Jurkat, Clone E6-1 (cell line): Measurements from ENCODE around the genes CA5B, S100G, REPS2, SCML1 and PPEF1.

DNA sequence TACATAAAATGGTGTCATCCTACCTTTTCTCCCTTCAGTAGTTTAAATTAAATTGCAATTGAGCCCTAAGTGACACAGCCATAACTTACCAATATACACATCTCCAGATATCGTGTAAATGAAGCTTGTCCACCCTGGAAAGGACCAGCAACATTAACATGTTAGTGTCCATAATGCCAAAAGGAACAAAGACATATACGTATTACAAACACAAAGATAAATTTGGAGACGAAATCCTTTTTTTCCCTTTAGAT lies 23.1 kb upstream of the VEGFD start:
- RRBS, result no CpG with 5 or more reads among the region's 3 CpGs

DNA sequence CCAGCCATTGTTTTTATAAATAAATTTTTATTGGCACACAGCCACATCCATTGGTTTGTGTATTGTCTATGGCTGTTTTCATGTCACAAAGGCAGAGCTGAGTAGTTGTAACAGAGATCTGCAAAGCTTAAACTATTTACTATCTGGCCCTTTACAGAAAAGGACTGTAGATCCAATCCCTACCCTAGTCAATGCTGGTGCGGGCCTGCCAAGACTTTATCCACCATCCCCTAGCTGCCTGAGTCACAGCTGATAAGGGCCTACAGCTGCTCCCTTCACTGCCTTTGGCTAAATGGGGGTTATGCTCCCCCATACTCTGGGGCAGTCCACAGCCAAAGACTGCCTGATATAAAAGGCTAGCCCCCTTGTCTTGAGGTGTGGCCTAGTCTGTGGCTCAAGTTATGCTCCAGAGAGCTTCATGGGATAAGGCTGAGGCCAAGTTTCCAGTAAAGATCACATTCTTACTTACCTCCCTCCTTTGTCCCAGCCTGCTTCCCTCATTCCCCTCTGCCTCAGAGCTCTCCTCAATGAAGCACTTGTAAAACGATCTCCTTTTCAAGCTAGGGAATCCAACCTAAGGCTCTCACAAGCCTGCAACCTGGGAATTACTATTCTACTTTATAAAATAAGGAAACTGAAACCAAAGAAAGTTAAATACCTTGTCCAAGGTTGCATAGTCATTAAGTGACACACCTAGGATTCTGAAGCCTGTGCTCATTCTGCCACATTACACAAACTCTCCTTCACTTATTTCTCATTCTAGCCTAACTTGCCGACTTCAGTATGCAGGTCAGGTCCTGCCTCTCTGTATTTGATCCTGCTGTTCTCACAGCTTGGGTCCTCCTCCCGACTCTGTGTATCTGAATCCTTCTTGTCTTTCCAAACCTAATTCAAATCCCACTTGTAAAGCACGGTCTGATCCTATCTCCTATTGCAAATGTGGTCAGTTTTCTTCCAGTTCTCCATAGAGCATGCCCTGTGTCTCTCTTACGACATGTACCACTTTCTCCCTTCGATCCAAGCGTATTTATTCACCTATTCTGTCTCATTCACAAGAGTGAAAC lies 20.6 kb downstream of the ACE2 start:
- RRBS, result no CpG with 5 or more reads among the region's 8 CpGs

DNA sequence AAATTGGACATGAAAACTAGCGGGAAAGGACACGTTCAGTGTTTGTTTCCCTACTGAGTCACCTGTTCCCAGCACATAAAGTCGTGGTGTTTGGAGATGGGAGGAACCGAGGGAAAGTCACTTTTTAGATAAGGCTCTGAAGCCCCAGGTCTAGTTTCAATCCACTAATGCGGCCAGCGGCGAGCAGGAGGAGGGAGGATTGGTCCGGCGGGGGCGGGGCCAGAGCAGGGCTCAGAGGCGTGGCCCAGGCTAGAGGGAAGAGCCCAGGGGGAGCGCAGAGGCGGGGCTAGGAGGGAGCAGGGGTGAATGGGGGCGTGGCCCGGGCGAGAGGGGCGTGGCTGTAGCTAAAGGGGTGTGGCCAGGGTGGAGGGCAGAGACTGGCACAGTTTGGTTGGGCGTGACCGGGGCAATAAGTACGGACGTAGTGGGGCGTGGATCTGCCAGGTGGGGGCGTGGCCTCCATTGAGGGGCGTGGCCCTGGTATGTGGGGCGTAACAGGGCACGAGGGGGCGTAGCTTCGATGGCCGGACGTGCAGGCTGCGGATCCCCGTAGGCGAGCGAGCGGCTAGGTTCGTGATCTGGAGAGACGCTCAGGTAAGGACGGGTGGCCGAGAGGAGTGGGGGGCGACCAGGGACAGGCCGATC lies at the start of gene CA5B:
TSS of gene CA5B (plus strand) at position 512 of the 645 bp plus-strand sequence.
- RRBS, result 76% methylated on average over 5 of the region's 41 CpGs

- RRBS, result no CpG with 5 or more reads among the region's 10 CpGs
Observed at GRCh38 chrX:15803412-15804074, 13.3 kb downstream of the ZRSR2 start.

- RRBS, result no CpG with 5 or more reads among the region's 15 CpGs
Observed at GRCh38 chrX:15853478-15854080, 1.0 kb downstream of the AP1S2 start.

GRCh38 chrX:15854971-15855768 lies 557 bp upstream of the AP1S2 start:
- RRBS, result 1% methylated on average over 22 of the region's 61 CpGs

DNA sequence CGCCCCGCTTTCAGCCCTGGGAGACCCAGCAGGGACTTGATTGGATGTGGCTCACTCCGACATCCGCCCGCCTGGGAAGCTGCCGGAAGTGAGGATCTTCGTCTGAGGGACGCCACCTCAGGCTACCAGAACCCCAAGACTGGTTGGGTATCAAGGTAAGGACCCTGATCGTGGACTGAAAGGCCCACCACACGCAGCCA lies 248 bp downstream of the MAGEB17 start:
- RRBS, result no CpG with 5 or more reads among the region's 10 CpGs

GRCh38 chrX:16649918-16650439 lies at the start of gene S100G:
TSS of gene S100G (plus strand) at chrX:16650158.
- RRBS, result no CpG with 5 or more reads among the region's 4 CpGs

DNA sequence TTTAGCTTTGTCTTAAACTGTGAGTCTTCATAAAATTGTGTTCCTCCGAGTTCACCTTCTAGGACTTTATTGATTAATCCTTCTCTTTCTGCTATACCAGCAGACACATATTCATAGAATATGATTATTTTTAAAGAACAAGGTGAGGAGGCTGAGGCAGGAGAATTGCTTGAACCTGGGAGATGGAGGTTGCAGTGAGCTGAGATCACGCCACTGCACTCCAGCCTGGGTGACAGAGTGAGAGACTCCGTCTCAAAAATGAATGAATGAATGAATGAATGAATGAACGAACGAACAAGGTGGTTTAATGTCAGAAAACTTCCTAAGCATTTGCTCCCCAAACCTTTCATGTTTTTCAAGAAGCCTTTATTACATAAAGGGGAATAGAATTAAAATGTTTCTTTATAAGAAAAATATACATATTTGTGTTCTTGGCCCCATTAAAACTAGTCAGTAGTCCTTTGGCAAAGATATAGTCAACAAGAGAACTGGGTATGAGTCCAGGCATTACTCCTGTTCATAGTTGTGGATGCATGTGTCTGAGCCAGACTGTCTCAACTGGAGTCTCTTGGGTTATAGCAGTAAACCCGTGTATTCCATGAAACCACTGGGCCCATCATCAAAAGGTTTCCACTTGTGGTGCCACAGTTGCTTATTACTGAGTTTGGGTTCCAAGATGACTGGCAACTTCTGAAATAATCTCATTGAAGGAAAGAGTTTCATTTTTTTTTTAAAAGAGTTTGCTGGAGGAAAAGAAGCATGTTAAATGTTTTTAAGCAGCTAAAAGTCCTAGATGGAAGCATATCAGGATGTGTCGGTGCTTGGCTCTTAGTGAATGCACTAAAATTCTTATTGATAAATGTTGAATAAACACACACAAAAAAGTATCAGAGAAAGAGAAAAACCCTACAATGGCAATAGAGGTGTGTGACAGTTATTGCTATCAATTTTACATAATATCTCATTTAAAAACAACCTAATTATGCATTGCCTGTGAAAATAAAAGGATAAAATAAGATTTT lies 24.5 kb upstream of the TXLNG start:
- RRBS, result no CpG with 5 or more reads among the region's 7 CpGs

- RRBS, result 2% methylated on average over 36 of the region's 109 CpGs
Observed at GRCh38 chrX:16946281-16947299, at the start of gene REPS2. TSS of gene REPS2 (plus strand) at chrX:16946658.

GRCh38 chrX:17376695-17377047 lies 1.7 kb downstream of the NHS start:
- RRBS, result 5% methylated on average over 4 of the region's 18 CpGs

DNA sequence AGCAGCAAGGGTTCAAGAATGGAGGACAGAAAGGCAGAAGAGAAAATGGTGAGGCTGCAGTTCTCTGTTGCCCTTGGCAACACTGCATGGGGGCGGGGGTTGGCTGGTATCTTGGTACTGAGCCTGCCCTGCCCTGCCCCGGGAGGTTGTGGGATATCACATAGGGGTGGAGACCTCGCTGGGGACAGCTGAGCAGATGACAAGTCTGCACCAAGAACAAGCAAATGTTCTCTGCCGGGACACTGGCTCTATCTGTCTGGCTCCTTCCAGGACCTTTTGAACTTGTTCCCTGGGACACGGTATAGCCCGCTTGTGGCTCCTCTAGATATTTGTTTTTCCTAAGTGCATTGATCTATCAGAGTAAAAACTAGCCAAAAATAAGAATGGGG lies 39.9 kb downstream of the NHS start:
- RRBS, result 8% methylated on average over 2 of the region's 6 CpGs

- RRBS, result no CpG with 5 or more reads among the region's 8 CpGs
Observed at GRCh38 chrX:17527773-17528820, 153.1 kb downstream of the NHS start.

GRCh38 chrX:17737390-17737971 lies at the start of gene SCML1:
TSS of gene SCML1 (plus strand) at chrX:17737493.
- RRBS, result 4% methylated on average over 4 of the region's 43 CpGs

DNA sequence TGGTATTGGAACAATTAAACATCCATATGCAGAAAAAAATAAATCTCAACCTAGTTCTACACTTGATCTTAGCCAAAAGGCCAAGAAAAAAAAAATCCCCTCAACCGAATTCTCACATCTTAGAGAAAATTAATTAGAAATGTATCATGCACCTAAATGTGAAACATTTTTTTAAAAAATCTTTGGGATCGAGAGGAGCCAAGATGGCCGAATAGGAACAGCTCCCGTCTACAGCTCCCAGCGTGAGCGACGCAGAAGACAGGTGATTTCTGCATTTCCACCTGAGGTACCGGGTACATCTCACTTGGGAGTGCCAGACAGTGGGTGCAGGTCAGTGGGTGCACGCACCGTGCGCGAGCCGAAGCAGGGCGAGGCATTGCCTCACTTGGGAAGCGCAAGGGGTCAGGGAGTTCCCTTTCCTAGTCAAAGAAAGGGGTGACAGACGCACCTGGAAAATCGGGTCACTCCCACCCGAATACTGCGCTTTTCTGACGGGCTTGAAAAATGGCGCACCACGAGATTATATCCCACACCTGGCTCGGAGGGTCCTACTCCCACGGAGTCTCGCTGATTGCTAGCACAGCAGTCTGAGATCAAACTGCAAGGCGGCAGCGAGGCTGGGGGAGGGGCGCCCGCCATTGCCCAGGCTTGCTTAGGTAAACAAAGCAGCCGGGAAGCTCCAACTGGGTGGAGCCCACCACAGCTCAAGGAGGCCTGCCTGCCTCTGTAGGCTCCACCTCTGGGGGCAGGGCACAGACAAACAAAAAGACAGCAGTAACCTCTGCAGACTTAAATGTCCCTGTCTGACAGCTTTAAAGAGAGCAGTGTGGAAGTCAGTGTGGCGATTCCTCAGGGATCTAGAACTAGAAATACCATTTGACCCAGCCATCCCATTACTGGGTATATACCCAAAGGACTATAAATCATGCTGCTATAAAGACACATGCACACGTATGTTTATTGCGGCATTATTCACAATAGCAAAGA lies 116.3 kb downstream of the BEND2 start:
- RRBS, result no CpG with 5 or more reads among the region's 33 CpGs

GRCh38 chrX:18574700-18575161 lies 97.2 kb downstream of the RS1 start:
- RRBS, result no CpG with 5 or more reads among the region's 3 CpGs

DNA sequence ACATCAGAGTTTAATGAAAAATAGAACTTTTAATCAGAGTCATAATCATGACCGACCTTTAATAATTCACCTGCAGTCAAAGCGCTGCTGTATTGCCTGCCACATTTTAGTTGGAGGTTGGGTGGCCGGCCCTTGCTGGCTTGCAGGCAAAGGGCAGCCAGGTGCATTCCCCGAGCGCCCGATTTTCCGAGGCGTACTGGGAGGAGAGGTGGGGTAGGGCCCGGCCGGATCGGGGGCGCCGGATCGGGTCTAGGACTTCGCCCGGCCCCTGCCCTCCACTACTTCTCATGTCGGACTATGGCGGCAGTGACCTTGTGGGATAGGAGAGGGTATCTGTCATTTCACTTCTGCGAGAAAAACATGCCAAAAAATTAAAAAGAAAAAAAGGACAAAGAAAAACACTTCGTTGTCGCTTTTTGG lies 2.5 kb upstream of the RS1 start:
- RRBS, result no CpG with 5 or more reads among the region's 21 CpGs

DNA sequence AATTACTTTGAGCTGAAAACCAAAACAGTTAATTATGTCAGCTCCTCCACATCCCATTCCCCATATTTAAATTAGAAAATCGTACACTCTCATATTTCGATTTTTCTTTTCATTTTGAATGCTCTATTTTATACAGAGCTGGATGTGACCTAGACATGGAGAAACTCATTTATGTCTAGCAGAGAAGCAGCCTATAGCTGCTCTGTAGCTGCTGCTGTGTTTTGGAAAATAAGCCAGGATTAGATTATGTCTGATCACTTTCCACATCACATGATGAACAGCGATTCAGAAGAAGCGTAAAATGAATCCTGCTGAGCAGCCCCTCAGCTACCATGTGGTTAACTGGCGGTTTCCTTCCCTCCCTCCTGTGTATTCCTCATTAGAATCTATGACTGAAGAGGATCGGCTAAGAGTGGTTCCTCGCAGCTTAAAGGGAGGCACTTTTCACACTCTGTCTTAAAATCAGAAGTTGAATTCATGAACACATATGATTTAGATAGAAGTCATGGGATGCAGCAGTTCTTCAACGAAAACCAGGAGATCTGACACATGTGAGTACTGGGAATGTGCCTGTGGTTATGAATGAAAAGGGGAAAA lies at the start of gene PPEF1:
TSS of gene PPEF1 (plus strand) at position 370 of the 597 bp plus-strand sequence.
- RRBS, result no CpG with 5 or more reads among the region's 8 CpGs

DNA sequence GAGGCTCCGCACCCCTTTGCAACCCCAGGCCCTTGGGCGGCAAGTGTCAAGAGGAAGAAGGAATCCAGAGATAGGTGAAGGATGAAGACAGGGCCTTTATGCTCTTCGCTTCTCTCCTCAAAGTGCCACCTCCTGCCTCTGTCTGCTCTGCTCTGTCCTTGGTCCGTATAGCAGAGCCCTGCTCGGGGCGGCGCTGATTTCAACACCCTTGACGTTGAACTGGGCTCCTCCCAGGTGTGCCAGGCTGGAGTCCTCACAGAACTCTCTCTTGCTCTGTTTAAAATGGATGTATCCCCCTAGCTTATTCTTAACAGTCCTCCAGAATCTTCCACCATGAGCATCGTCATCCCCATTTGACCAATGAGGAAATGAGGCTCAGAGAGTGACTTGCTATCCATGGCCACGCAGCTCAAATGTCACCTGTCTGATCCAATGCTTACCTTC lies 99.8 kb downstream of the PHKA2 start:
- RRBS, result no CpG with 5 or more reads among the region's 10 CpGs

GRCh38 chrX:18885512-18886014 lies 98.4 kb downstream of the PHKA2 start:
- RRBS, result no CpG with 5 or more reads among the region's 7 CpGs